ENCODE data around the genes CLEC18B and RFWD3.

DNA sequence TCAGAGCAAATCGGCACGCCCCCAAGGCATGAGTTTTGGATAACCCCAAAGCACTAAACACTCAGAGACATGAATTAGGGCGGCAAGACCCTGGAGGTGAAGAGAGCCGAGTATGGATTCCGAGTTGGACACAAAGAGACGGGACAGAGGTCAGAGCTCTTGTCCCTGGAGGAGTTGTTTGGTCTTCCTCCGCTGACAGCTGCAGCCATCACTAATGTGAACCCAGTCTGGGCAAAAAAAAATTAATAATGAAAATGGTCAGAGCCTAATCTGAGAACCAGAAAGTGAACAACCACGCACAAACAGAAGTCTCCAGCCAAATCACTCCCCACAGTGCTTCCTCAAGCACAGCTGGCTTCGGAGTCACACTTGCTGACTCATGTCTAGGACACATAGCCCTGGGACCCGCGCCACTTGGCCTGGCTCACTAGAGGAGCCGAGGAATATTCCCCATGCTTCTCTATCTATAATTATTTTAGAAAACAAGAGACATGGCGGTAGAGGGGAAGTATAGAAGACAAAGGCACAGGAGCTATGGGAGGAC is 109.2 kb downstream of the ZFHX3 start:
- PRO-cap, result no peak

DNA sequence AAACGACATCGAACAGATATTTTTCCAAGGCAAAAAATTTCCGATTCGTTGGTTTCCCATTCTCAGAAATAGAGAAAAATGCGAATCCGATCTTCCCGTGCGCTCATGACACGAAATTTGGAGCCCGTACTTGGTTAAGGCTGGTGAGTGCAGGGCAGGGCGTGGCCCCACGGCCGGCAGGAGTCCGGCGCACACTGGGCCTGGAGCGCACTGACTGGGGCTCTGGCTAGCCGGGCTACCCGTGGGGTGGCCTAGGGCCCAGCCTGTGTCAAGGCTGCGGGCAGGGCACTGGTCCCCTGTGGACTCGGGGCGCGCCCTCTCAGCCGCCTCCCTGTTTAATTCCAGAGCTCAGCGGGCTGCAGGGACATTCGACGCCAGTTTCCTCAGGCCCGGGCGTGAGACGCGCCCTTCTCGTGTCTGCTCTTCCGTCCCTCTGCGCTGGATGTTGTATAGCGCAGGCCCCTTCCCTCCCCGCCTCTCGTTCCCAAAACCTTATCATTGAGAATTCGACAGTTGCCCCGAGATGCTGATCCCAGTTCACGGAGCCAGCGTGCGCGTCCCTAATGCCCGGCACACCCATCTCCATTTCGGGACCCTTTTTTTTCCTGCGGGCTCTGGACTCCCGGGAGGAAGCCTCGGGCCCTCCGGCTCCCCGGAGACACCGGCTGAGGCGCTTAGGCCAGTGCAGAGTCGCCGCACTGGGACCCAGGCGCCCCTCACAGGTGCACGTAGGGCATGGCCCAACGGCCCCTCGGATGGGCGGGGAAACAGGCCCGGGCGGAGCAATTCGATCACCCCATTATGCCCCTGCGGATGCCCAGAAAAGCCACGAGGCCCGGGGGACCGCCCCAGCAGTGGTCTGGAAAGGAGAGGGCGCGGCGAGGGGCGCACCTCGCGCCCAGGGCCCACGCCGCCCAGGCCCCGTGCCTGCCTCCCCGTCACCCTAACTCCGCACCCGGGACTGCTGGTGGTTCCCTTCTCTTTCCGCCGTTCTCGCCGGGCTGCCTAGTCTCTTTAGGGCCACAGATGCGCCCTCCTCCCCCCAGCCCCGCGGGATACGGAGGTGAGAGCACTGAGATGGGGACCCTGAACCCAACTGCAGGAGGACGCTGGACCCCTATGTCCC is 18.3 kb upstream of the ZFHX3 start:
- PRO-cap, result no peak

- PRO-cap, result no peak
Observed at GRCh38 chr16:73949730-73950111, 346.9 kb upstream of the PSMD7 start.

DNA sequence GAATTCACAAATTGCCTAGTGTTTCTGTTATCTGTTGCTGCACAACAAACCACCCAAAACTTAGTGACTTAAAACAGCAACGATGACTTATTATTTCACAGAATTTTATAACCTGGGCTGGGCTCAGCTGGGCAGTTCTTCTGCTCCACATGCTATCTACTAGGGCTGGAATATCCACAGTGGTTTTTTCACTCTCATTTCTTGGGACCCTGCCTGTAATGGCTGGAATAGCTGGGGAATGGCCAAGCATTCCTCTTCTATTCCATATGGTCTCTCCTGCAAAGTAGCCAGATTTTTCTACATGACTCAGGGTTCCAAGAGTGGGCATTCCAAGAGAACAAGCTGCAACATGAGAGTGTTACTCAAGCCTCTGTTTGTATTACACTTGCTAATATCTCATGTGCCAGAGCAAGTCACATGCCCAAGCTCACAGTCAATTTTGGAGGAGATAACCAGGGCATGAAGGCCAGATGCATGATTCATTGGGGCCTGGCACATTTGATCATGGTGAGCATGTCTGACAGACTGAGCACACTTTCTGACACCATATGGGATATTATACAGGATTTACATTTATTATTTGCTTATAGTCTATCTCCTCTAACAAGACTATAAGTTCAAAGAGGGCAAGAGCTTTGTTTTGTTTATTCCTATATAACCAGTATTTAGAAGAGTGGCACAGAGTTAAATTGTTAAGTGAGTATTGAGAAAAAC is 4.8 kb upstream of the PSMD7 start:
- PRO-cap, result no peak

- PRO-cap, result no peak
Observed at GRCh38 chr16:74398405-74398955, 22.4 kb downstream of the NPIPB15 start.

GRCh38 chr16:74421079-74421587 is at the start of gene CLEC18B:
Gene CLEC18B, minus strand, starts transcription at chr16:74421478.
- PRO-cap, result no peak

- PRO-cap, result unidirectional peak, plus-strand start at chr16:74601267
Observed at GRCh38 chr16:74600997-74601610, 5.8 kb downstream of the GLG1 start.

DNA sequence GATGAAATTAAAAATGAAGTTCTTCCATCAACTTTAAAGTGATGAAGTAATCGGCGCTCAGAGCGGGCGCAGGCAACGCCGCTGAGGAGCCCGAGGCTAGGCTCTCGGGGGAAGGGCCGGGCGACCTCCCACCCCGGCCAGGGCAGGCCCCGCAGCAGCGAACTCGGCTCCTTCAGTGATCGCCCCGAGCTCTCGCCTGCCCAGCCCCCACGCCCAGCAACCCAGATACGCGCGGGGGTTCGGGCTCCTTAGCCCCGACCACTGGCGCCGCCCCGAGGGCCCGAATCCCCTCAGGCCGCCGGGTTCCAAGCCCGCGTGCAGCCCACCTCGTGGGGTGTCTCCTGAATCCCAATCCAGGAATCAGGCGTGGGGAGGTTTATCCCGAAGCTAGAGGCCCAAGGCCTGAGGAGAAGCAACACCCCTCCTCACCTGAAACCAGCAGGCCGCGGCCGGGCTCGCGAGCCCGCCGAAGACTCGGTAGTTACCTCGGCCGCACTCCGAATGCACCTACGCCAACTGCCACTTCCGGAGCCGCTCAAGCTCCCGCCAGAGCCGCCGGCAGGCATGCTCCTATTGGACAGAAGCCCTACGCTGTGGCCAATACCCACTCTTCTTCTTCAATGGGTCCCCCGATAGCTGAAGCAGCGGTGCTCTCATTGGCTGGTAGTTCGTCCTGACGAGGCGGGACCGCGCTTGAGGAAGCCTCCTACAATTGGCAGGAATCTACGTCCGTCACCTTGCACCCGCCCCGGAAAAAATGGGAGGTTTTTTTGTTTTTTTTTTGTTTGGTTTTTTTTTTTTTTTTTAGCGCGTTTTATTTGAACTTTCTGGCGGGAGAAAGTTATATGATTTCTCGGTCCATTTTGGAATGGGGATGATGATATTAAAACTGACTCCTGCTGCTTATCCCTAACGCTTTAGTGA is at the start of gene RFWD3:
Gene RFWD3, minus strand, starts transcription at position 521 of the 924 bp plus-strand sequence.
- PRO-cap, result bidirectional peak, plus-strand start at position 848 of the sequence, minus-strand start at position 503 of the sequence

- PRO-cap, result no peak
Observed at GRCh38 chr16:74723281-74723891, 22.7 kb upstream of the MLKL start.

- PRO-cap, result no peak
Observed at GRCh38 chr16:74726107-74726434, 25.4 kb upstream of the MLKL start.

DNA sequence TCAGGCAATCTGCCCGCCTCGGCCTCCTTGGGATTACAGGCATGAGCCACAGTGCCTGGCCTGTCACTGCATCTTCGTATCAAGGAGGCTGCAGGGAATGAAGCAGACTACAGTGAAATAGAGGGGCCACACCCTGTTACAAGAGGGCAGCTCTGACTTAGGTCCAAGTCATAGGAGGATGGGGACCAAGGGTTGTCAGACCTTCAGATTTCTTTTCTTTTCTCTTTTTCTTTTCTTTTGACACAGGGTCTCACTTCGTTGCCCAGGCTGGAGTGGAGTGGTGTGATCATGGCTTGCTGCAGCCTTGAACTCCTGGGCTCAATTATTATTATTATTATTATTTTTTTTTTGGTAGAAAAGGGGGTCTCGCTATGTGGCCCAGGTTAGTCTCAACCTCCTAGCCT is 28.6 kb downstream of the FA2H start:
- PRO-cap, result no peak

DNA sequence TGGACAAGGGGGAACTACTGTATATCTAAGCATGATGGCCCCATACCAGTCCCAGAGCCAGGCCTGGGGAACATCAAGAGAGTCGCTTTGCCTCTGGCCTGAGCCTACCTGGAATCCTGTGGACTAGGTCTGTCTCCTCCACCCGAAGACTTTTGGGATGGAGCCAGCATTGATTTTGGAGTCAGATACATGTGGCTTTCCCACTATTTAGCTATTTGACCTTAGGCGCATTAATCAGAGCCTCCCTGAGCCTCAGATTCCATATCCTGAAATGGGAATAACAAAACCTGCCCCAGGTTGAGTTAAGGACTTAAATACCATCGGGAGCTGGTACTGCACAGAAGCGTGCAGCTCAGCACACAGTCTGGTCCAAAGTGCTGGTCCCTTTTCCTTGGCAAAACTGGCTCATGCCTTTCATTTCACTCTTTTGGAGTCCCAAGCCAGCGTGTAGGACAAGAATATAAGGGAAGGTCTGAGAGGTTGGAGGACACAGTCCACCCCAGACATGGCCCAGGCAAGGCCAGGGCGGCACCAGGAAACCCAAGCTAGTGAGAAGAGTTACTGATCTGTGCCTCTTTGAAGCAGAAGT is 1.1 kb downstream of the FA2H start:
- PRO-cap, result no peak

GRCh38 chr16:74868467-74869112 is 94.0 kb upstream of the FA2H start:
- PRO-cap, result no peak

- PRO-cap, result no peak
Observed at GRCh38 chr16:74903772-74904326, 81.1 kb downstream of the WDR59 start.

- PRO-cap, result bidirectional peak, plus-strand start at chr16:75011787, minus-strand start at chr16:75011742; bidirectional peak, plus-strand start at chr16:75012118, minus-strand start at chr16:75011954
Observed at GRCh38 chr16:75011454-75012384, 12.9 kb downstream of the ZNRF1 start.

GRCh38 chr16:75120200-75120657 is 3.6 kb upstream of the LDHD start:
- PRO-cap, result no peak

DNA sequence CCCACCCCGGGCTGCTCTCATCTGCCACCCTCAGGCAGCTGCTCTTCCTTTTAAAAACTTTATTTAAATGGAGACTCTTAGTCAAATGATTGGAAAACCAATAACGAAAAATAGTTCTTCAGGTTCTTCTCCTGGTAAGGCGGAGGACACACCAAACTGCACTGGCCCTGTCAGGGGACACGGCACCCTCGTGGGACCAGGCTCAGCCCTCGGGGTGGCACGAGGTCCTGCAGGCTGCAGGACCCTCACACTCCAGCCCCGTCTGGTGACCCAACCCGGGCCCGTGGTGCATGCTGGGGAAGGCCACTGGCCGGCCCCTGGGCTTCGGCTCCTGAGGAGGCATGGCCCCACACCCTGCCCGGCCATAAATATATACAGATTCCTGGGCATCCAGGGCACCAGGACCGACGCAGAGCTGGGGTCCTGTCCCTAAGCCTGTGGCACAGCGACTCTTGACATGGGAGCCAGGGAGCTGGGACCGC is 10.2 kb downstream of the CTRB1 start:
- PRO-cap, result no peak

DNA sequence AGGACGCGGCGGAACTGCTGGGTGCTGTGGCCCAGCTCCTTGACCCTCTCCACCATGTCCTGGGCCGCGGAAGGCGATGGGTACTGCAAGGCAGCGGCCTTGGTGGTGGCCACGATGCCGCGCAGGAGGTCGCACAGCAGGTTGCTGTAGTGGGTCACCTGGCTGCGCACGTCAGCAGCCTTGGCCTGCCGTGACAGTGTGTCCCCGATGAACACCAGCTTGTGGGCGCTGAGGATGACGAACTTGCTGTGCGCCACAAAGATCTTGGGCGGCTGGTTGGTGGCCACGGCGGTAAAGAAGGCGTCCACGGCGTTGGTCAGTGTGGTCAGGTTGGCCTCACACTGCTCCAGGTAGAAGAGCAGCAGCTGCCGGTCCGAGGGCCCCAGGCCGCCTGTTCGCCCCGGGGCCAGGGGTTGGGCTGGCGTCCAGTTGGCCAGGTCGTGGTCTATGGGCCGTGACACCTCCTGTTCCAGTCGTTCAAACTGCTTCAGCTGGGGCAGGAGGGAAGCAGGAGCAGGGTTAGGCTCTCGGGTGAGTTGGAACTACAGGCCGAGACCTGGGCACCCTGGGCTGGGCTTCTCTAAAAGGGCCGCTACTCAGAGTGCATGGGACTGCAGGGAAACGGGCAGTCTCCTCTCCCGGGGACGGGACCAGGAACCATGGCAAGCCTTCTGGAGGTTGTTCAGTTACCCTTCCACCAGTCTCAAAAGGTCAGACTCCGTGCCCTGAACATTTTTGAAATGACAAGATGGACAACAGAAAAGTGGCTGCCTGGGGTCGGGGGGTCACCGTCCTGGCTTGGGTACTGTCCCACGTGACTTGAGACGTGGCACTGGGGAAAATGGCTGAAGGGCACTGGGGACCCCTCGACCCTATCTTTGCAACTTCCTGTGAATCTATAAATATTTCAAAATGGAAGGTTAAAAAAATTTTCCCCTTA is 11.0 kb downstream of the CTRB1 start:
- PRO-cap, result no peak

DNA sequence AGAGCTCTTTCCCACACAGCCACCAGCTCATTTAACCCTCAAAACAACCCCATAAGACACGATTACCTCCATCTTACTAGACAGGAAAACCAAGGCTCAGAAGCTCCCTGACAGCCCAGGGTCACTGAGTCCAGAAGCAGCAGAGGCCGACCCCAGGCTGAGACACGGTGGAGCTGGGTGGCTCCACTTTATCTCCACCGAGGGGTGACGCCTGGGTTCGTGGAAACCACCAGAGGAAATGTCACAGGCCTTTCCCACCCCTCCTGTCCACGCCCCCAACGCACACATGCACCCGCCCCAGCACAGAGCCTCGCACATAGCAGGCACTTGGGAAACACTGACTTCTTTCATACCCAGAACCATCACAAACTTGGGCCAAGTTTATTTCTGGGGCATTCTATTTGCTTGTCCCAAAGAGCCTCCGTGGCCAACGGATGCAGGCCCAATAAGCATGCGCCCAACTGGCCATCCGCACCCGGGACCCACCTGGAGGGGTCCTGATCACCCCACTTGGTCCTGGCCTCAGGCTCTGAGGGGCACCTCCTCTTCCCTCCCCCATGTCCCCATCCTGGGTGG is 3.3 kb downstream of the BCAR1 start:
- PRO-cap, result no peak

GRCh38 chr16:75264600-75265507 is 13.4 kb upstream of the BCAR1 start:
- PRO-cap, result no peak

Measured in A673 (cell line).